ENCODE results near the gene HSD3B2.

- PRO-cap: no peak
Measured at GRCh38 chr1:117907267-117907652, 22.2 kb downstream of the GDAP2 start.

DNA sequence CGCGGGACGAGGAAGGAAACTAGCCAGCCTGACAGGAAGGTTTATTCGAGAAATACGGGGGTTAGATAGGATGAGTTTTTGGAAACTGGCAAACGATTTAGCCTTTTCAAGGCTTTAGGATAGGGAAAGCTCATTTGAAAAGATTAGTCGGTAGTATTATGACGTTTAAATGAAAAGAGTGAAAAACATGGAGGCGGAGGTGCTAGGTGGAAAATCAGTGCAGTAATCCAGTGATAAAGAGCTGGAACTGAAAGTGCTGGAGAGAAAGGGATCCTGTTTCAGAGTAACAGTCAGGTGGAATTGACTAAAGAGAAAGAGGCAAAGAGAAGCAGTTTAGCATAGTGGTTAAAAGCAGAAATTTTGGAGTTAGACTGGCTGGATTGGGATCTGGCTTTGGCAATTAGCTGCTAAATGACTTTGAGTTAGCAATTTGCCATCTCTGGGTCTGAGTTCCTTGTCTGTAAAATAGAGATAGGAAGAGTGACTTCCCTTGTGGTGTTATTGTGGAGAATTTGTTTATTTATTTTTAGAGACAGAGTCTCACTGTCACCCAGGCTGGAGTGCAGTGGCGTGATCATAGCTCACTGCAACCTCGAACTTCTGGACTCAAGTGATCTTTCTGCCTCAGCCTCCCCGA lies 1.0 kb downstream of the WDR3 start:
- PRO-cap: no peak

- PRO-cap: no peak
Measured at GRCh38 chr1:118843004-118843298, 145.2 kb downstream of the TBX15 start.

GRCh38 chr1:119000241-119001073 lies 12.3 kb upstream of the TBX15 start:
- PRO-cap: no peak

GRCh38 chr1:119008895-119009522 lies 20.9 kb upstream of the TBX15 start:
- PRO-cap: no peak

- PRO-cap: no peak
Measured at GRCh38 chr1:119341228-119342004, 27.2 kb upstream of the HAO2 start.

DNA sequence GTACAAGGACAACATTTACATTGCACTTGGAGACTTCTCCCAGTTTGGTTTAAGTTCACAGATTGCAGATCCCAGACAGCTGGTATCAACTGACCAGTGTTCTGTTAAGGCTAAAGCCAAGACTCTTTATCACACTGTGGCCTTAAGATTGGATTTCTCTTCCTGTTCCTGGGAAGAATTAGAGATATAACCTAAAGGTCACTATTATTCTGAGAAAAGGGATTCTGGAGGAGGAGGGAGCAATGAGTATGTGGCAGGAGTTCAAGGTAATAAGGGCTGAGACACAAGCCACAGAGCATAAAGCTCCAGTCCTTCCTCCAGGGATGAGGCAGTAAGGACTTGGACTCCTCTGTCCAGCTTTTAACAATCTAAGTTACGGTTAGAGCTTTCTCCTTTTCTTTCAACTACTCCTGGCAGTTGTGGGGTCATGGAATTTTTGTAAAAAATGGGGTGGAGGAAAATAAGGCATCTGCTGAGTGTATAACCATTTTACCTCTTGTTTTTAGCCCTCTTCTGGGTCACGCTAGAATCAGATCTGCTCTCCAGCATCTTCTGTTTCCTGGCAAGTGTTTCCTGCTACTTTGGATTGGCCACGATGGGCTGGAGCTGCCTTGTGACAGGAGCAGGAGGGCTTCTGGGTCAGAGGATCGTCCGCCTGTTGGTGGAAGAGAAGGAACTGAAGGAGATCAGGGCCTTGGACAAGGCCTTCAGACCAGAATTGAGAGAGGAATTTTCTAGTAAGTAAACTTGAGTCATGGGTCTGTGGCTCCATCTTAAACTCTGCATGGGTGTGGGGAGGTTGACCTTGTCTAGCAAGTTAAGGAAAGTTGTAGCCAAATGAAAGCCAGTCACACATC lies at the start of gene HSD3B2:
Gene HSD3B2 (plus strand): TSS at position 326 of the 857 bp plus-strand sequence.
- PRO-cap: no peak

- PRO-cap: no peak
Measured at GRCh38 chr1:119542323-119543193, 35.5 kb downstream of the HSD3B1 start.

- PRO-cap: no peak
Measured at GRCh38 chr1:119679133-119679572, 31.1 kb upstream of the ZNF697 start.

DNA sequence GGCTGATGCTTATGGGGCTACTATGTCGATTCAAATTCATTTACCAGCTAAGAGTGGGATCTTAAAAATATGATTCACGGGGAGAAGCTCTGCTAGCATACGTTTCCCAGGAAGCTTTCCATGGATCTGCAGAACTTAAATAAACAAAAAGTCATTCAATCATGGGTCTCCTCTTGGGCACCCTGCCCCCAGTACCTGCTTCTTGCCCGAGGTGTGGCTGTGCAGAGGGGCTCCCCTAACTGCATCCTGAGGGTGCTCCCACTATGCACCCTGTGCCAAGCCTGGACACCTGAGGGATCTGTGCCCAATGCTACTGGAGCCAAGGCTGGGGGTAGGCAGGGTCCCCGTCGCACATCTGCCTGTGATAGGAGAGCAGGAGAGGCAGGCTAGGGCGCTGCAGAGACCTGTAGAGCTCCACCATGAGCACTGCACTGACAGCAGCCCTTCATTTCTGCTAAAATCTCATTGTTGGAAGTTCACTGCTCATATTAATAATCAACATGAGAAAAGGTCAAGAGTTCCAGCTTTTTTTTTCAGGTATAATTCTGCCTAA lies 19.9 kb downstream of the HMGCS2 start:
- PRO-cap: no peak

- PRO-cap: no peak
Measured at GRCh38 chr1:119772772-119773290, 4.1 kb upstream of the HMGCS2 start.

- PRO-cap: no peak
Measured at GRCh38 chr1:119784531-119785017, 15.9 kb upstream of the HMGCS2 start.

- PRO-cap: no peak
Measured at GRCh38 chr1:119799477-119800116, 11.7 kb downstream of the REG4 start.

GRCh38 chr1:119915754-119916910 lies 19.8 kb upstream of the ADAM30 start:
- PRO-cap: no peak

DNA sequence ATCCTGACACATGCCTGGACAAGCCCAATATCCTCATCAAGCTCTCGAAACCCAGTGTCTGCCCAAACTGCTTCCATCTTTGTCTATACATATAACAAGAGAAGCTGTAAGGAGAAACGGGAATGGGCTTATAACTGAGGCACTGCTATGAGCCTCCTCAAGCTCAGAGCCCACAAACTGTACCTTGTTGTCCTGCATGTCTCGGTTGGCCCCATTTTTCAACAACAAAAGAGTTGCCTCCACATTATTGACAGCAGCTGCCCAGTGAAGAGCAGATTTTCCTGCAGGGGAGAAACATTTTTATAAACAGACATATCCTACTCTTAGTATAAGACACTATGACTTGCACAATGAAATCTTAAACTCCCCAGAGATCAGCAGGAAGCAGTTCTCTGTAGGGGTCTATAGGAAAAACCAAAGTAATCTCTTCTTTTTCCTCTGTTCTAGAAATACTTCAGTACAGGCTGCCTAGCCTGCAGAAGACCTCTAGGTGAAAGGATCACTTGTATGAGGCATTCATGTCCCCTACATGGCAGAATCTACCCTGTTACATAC lies 21.2 kb upstream of the ADAM30 start:
- PRO-cap: no peak

DNA sequence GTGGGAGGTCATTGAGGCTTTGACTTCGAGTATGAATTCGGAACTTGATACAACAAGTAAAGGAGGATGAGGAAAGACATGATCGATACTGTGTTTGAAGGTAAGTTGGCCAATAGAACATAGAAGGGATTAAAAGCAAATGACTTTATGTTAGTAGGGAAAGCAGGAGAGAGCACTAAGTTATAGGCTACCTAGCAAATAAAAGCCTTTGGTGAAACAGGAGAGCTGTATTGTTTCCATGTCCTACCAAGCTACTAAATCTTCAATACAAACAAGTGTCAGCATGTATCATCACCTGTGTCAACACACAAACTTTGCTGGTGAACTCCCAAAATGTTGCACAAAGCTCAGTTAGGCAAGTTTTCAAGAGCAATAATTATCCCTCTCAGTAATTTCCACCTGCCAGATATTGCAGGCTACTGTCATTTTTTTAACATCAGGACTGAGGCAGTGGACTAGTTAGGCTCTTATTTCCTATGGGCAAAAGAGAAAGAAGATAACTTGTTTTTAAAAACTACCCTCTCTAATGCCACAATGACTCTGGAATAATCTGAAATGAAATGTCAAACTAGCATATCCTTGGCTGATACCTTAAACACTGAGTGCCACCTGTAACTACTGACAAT lies 77.7 kb upstream of the ADAM30 start:
- PRO-cap: no peak

GRCh38 chr1:120132110-120132407 lies 44.3 kb downstream of the SEC22B start:
- PRO-cap: no peak

- PRO-cap: no peak
Measured at GRCh38 chr1:120179177-120180032, 3.1 kb upstream of the SEC22B start.

- PRO-cap: no peak
Measured at GRCh38 chr1:120523762-120524245, 109.0 kb downstream of the NBPF8 start.

- PRO-cap: no peak
Measured at GRCh38 chr1:120531647-120532110, 116.8 kb downstream of the NBPF8 start.

All from jejunum (tissue), 1 donor.